Measurements from ENCODE around the gene CC2D1B.

DNA sequence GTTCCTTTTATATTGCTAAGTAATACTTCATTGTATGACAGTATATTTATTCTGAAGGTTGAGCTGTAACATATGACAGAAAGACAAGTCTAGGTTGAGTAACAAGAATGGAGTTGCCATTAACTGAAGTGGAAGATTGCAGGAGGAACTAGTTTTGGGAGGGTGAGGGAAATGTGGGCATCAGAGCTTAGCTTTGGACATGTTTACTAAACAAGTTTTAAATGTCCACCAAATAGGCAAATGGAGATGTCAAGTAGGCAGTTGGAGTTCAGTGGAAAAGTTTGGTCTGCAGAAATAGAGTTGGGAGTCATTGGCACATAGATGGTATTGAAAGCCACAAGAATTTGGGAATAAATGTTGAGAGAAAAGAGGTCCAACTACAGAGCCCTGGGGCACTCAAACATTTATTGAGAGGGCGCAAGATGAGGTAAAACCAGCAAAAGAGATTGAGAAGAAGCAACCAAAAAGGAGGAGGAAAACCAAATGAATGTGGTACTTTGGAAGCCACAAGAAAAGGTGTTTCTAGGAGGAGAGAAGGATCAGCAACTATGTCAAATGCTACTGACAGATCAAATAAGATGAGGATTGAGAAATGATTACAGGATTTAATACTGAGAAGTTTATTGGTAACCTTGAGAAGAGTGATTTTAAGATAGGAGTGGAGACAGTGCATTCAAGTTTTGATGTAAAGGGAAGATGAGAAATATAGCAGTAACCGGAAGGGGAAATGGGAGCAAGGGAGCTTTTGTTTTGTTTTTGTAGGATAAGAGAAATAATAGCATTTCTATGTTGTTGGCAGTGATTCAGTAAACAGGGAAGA, 56.0 kb downstream of the OSBPL9 start:
- PRO-cap = no peak
- RAMPAGE, long total RNA = start-site peak on the plus strand centred at position 412 of the sequence, 177 bp wide, 6 reads

DNA sequence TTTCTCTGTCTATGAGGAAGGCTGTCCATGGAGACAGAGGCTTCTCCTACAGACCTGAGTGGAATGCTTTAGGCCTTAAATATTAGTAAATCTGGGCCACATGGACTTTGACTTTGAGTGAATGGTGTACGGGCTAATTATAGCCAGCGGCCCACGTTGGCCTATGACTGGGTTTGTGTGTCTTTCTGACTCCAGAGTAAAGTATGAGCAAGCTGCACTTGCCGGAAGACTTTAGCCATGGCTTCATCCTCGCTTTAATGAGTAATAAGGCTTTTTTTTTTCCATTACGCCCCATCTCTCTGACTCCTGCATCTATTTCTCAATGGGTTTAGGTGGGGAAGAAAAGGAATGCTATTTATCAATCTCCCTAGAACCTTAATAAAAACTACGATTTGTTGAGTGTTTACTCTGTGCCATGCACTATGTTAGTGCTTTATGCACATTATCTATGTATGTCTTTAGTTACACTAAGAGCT, 21.1 kb downstream of the RAB3B start:
- PRO-cap = no peak
- RAMPAGE, long total RNA = no peak

- PRO-cap = no peak
- RAMPAGE, long total RNA = start-site peak on the plus strand at chr1:52332700-52332918, 21 reads
Observed at GRCh38 chr1:52332552-52333290, 33.3 kb downstream of the CC2D1B start.

GRCh38 chr1:52365970-52366683, at the start of gene CC2D1B:
CC2D1B (minus strand) TSS chr1:52366205.
- PRO-cap = bidirectional peak, plus-strand start at chr1:52366305, minus-strand start at chr1:52366150; bidirectional peak, plus-strand start at chr1:52366424, minus-strand start at chr1:52366427; bidirectional peak, plus-strand start at chr1:52366530, minus-strand start at chr1:52366465
- RAMPAGE, long total RNA = start-site peak on the minus strand at chr1:52366128-52366137, 32 reads

DNA sequence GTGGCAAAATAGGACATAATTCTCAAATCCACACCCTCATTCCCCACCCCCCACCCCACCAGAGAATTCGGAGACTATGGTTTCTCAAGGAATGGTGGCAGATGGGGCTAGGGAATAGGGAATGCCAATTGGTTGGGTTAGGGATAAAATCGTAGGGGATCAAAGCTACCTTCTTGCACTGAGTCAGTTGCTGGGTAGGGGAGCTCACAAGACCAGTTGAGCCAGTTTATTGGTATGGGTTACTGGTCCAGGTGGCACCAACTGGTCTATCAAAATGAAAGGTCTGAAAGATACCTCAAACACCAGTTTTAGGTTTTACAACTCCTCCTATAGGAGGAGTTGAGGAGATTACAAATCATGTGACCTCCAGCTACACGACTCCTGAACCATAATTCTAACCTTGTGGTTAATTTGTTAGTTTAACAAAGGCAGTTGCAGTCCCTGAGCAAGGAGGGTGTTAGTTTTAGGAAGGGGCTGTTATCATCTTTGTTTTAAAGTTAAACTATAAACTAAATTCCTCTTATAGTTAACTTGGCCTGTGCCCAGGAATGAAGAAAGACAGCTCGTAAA, 2.4 kb downstream of the SHISAL2A start:
- PRO-cap = no peak
- RAMPAGE, long total RNA = no peak

DNA sequence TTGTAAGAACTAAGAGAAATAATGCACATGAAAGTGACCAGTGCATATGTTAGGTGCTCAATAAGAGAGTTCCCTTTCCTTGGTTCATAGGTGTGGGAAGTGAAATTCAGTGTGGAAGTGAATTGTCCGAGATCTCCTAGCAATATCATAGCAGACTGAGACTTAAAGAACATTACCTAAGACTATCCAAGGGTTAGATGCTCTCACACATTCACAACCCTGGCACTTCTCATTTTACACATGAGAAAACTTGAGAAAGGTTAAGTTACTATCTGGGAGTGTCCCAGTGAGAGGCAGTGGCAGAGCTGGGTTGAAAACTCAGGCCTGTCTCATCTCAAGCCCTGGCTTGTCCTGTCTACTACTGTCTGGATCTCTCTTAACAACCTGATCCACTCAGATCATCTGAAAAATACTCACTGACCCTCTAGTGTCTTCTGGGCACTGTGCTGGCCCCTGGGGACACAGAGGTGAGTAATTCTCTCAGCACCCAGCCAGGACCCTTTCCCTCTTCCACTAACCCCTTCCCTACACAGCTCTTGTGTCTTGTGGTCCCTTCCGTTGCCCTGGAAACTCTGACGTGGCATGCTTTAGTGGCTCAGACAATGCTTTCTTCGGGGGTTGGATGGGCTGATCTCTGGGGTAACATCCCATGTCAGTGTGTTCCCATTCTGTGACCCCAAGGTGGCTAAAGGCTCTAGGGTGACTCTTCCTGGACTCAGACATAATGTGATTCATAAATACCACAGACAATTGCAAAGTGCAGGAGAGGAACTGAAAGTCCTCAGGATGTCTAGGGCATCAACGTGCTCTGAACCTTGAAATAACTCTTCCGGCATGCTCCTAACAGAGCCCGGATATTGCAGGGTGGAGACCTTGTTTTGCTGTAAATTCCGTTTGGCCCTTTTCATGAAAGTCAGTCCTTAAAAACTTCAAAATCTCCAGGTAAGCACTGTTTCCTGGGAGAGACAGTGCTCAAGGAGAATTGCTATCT, 3.8 kb downstream of the SHISAL2A start:
- PRO-cap = no peak
- RAMPAGE, long total RNA = no peak

DNA sequence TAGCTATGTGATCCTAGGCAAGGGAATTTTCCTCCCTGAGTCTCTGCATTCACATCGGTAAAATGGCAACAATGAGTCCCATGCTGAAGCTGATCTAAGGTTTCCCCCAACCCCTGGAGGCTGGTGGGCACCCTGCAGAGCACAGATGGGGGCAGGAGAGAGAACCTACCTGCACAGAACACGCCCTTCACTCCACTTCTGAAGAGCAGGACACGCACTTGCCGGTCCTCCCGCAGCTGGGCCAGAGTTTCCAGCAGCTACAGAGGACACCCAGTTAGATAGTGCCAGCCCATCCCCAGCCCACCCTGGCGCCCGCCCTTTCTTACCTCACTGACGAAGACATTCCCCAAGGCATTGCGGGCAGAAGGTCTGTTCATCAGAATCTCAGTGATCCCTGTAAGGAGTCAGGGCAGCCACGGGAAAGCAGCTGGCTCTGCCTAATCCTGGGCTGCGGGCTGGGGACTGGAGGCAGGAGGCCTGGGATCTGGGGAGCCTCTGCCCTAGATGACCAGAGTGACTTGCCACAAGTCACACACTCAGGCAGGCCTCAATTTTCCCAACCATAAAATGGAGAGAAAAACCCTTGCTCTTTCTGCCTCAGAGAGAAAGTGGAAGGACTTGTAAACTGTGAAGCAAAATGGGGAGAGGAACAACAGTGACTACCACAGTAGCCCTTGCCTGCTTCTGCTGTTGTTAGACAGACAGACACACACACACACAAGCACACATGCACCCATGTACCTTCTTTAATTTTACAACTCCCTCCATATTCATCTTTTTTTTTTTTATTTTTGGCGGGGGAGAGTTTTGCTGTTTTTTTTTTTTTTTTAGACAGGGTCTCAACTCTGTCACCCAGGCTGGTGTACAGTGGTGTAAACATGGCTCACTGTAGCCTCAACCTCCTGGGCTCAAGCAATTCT, 9.9 kb downstream of the ECHDC2 start:
- PRO-cap = no peak
- RAMPAGE, long total RNA = no peak

- PRO-cap = no peak
- RAMPAGE, long total RNA = no peak
Observed at GRCh38 chr1:53047839-53048528, 14.0 kb upstream of the PODN start.

GRCh38 chr1:53237709-53238108, 609 bp downstream of the MAGOH start:
- PRO-cap = no peak
- RAMPAGE, long total RNA = no peak

GRCh38 chr1:53324341-53325247, 3.3 kb downstream of the LRP8 start:
- PRO-cap = no peak
- RAMPAGE, long total RNA = no peak

DNA sequence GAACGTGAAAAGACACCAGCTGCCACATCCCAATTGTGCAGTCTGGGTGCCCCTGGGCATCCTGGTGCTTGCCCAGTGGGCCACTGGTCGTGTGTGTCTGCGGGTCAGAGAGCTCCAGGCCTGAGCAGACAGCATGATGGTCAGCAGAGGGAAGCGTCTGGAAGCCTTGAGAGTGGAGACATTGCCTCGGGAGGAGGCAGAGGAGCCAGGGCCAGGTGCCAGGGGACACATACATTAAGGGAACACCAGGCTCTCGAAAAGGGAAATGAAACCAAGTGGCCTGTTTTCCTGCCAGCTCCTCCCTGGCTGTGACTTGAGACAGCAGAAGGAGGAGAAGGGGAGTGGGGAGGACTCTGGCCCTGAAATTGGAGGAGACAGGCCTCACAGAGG, 62.3 kb upstream of the LRP8 start:
- PRO-cap = unidirectional peak, plus-strand start at position 324 of the sequence
- RAMPAGE, long total RNA = no peak

DNA sequence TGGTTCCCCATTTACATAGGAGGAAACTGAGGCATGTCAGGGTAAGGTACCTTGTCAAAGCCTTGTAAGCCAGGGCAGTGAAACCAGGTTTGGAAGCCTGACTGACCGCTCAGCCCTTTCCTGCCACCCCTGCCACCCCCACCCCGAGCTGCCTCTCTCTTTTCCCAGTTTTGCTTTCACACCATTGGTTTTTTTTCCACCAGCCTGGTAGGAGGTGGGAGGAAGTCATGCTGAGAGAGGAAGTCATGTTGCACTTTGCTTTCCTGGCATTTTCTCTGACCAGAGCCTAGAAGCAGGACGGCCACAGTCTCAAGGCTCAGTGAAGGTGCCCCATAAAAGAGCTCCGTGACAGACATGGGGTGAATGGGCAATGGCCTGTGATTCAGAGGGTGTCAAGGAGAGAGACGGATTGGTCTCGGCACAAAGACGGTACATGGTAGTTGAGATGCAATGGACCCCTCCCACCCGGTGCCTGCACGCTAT, 42.2 kb upstream of the DMRTB1 start:
- PRO-cap = no peak
- RAMPAGE, long total RNA = no peak

DNA sequence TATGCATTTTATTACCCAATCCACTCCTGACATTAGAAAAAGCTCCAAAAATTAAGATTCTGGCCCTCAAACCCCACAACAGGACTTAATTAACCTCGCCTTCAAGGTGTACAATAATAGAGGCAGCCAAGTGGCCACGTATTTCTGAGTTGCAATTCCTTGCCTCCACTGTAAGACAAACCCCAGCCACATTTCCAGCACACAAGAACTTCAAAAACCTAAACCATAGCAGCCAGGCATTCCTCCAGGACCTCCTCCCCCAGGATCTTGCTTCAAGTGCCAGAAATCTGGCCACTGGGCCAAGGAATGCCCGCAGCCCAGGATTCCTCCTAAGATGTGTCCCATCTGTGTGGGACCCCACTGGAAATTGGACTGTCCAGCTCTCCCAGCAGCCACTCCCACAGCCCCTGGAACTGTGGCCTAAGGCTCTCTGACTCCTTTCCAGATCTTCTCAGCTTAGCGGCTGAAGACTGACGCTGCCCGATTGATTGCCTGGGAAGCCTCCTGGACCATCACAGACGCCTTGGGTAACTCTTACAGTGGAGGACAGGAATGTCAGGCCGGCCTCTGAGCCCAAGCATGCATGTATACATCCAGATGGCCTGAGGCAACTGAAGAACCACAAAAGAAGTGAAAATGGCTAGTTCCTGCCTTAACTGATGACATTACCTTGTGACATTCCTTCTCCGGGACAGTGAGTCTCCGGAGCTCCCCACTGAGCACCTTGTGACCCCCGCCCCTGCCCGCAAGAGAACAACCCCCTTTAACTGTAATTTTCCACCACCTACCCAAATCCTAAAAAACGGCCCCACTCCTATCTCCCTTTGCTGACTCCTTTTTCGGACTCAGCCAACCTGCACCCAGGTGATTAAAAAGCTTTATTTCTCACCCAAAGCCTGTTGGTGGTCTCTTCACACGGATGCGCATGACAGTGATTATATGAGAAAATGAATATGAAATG, 24.7 kb upstream of the DMRTB1 start:
- PRO-cap = no peak
- RAMPAGE, long total RNA = no peak

DNA sequence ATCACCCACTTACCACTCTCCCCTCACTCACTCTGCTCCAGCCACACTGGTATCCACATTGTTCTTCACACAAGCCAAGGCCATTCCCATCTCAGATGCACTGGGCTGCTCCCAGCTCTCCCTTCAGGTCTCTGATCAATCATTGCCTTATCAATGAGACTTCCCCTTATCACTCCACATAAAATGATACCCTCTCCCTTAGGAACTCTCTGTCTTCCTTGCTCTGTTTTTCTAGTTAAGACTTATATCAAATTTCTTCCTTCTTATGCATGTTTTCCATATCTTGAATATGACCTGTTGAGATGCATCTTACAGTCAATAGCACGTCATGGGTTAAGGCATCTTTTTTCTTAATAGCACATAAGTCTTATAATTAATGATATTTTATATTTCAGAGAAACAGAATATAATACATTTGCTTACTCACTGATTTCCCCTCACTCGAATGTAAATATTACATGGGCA, 42.1 kb downstream of the NDC1 start:
- PRO-cap = no peak
- RAMPAGE, long total RNA = start-site peak on the minus strand centred at position 371 of the sequence, 460 bp wide, 9 reads

- PRO-cap = no peak
- RAMPAGE, long total RNA = no peak
Observed at GRCh38 chr1:53896716-53897356, 2.8 kb downstream of the DIO1 start.

DNA sequence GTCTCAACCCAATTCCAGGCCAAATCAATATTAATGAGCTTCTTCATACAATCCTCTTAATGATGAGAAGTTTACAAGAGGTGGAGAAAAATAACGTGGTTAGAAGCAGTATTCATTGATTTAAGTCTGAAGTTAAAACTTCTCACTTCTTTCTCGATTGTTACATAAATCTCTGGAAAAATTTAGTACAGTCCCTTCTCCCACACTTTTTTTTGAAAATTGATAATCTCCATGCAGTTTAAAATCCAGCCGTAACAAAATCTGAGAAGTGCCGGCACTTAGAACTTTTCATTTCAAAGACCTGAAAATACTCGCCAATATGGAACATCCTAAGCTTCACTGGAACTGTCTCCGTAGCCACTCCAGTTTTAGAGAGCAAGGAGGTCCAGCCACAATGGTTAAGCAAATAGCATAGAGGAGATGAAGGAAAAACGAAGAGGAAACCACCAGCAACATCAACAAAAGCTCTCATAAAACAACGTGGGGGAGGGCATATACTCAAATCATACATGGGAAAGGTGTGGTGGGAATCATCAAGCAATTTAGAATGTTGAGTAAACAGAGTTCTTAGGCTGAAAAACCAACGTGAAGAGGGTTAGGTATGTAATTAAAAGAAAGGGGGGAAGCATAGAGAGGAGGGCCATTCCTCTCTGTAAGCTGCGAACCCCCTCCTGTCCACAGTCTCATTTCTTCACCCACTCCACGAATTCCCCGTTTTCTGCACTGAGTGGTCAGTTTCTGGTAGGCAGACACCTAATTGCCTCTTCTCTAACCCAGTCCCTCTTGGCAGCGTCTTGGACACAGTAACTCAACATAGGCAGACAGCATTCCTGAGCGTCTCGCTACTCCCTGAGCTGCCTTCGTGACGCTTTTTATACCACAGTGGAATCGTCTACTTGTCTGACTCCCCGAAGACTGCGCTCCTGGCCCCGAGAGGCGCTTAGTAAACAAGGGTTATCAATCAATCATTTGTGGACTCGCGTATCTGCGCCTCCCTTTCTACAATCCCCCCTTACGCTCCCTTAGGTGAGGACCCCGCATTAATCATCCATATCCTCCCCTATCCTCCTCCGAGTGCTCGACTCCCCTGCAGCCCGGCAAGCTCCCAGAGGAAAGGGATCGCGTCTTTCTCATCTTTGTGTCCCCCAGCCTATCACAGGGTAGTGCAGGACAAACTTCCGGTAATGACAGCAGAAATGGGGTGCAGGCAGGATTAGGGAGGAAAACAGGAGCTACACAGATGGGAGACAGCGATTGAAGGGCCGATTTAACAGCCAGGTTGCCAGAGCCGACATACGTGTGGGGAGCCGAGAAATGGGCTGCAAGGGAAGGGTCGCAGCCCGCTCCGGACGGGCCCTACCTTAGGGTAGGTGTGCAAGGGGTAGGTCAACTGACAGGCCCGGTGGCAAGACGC, 857 bp downstream of the TMEM59 start:
- PRO-cap = no peak
- RAMPAGE, long total RNA = no peak

- PRO-cap = no peak
- RAMPAGE, long total RNA = start-site peak on the plus strand at chr1:54098444-54099017, 26 reads
Observed at GRCh38 chr1:54098675-54099171, 45.3 kb downstream of the TCEANC2 start.

DNA sequence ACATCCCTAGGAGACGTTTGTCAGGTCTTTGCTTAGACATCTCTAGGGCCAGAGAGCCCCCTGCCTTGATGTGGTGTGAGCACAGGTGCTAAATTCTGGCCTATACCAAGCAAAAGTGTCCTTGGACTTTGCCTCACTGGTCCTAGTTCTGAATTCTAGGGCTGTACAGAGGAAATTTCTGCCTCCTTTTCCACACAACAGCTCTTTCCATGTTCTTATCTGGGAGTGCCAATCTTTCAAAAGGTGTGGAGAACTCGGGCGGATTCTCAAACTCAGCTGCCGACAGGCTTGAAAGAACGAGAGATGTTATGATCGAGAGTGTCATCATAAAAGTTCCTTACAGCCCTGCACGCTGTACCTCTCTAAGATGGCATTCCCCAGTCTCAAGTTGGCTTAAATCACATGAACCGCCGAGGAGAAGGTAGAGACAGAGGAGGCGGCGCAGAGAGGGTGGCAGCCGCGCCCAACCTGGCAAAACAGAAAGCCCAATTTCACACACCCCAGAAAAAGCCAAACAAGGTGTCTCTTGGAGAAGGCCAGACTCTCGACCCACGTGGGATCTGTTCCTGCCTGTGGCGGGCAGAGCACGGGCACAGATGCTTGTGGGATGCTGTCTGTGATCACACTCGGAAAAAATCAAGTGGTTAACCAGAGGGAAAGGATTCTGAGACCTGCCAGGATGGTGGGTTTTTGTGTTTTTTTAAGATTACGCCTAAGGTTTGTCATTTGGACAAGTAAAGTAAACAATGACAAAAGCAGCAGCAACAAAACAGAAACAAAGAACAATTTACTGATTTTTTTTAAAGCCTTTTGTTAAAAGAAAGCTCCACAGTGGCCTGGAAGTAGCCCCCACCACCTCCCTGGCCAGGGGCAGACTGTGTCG, 80.6 kb downstream of the MRPL37 start:
- PRO-cap = no peak
- RAMPAGE, long total RNA = no peak

GRCh38 chr1:54289903-54290459, 90.0 kb downstream of the MRPL37 start:
- PRO-cap = no peak
- RAMPAGE, long total RNA = start-site peak on the minus strand at chr1:54290333-54290437, 8 reads

DNA sequence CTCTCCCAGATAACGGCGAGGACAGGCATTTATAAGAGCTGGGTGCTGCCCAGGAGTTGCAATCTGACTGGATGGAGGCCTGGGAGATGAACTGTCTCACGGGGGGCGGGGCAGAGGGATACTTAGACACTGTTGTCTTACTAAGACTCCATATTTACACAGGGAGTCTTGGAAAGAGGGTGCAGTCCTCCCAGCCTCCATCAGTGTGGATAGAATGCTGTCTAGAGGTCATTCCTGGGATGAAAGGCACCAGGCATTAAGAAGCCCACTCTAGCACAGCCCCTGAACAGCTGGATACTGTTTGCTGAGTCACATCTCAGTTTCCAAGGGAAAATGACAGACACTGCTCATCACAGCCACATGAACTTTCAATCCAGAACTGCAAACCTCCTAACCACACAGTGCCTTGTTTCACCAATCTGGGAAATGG, 162.9 kb downstream of the MRPL37 start:
- PRO-cap = no peak
- RAMPAGE, long total RNA = no peak